Right lobe of liver (tissue), 4 donors: ENCODE data around the gene LSS.

DNA sequence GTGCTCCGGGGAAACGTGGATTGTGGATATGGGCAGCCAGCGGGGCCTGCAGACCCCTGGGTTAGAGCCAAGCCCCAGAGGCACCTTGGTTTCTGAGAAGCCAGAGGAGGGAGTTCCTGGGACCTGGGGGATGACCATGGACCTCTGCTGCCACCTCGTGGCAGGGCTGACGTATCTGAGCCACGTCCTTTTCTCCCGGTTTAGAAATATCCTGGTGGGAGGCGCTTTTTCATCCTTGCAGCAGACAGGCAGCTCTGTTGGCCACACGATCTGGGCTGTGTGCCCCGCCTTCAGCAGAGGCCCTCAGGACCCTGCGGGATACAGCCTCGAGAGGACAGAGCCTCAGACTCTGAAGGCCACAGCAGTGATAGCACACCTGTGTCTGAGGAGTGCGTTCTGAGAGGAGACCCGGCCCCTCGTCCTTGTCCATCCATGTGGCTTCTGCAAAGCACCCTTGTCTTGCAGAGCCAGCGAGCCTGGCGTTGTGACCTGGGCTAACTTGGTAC, 160.9 kb upstream of the COL6A1 start:
- PRO-cap, 4 experiments = no peak in any of the 4 experiments
- RAMPAGE, long total RNA, 2 experiments = no peak in any of the 2 experiments

- PRO-cap, 4 experiments = no peak in any of the 4 experiments
- RAMPAGE, long total RNA, 2 experiments = no peak in any of the 2 experiments
Measured at GRCh38 chr21:45892042-45892710, 89.4 kb upstream of the COL6A1 start.

GRCh38 chr21:45973542-45974680, 7.7 kb upstream of the COL6A1 start:
- PRO-cap, 4 experiments = peak in 4 of 4 experiments; most common plus-strand start chr21:45974189 (in 2); most common minus-strand start chr21:45974104 (in 2)
- RAMPAGE, long total RNA, 2 experiments = no peak in any of the 2 experiments

DNA sequence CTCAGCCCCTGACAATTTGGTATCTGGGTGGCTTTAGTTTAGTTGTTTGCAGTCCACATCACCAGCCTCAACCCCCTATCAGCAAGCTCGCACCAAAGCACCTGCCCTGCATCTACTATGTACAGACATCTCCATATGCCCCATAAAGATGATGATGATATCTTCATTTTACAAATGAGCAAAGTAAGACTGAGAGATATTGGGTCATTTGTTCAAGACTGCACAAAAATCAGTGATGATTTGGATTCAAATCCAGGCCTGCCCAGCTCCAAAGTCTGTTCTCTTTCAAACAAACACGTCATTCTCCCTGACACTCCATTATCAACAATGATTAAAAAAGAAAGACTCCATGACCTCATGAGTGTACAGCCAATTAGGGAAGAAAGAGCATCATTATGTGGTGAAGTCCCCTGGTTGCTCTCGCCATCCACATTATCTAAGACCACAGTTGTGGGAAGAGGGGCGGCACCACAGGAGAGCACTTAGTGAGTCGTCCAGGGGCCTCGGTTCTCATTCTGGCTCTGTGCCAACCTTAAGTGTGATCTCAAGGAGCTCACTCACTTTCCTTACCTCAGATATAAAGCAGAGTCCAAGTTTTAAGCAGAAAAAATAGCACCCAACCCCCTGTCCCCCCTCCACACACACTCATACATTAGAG, 47.5 kb downstream of the COL6A1 start:
- PRO-cap, 4 experiments = peak in 1 of 4 experiments; most common plus-strand start position 447 of the sequence (in 1)
- RAMPAGE, long total RNA, 2 experiments = no peak in any of the 2 experiments

DNA sequence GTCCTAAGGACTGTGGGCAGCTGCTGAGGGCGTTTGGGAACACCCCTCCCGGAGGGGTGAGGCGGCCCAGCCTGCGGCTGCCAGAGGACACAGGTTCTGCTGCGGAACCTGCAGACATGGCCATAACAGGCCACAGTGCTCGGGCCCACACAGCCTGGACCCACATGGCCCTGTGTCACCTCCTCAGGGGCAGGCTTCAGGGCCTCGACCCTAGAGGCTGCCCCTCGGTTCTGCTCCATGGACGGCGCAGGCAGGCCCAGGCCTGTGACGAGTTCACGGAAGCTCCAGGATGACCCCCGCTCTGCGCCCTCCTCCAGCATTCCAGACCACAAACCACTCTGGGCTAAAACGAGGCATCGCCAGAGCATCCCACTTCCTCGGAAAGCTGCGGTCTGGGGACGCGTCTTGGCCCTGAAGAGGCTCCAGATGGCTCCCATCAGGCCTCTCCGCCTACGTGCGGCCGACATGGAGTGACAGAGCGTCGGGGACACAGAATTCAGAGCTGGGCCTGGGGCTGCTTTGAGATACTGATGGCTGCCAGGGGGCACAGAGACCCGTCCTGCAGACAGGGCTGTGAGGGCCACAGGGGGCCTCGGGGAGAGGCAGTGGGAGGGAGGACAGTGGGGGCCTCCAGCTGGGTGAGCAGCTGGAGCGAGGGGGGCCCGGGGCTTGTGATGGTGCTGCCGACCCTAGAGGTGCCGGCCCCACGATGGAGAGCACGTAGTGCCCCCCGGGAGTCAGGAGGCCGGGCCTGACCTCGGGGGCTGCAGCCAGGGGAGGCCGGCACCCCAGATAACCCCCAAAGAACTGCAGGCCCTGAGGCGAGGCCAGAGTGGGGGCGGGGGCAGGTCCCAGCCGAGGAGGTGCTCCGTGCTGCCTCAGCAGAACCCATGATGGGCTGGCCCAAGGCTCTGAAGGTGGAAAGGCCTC, 54.8 kb downstream of the COL6A1 start:
- PRO-cap, 4 experiments = no peak in any of the 4 experiments
- RAMPAGE, long total RNA, 2 experiments = no peak in any of the 2 experiments

DNA sequence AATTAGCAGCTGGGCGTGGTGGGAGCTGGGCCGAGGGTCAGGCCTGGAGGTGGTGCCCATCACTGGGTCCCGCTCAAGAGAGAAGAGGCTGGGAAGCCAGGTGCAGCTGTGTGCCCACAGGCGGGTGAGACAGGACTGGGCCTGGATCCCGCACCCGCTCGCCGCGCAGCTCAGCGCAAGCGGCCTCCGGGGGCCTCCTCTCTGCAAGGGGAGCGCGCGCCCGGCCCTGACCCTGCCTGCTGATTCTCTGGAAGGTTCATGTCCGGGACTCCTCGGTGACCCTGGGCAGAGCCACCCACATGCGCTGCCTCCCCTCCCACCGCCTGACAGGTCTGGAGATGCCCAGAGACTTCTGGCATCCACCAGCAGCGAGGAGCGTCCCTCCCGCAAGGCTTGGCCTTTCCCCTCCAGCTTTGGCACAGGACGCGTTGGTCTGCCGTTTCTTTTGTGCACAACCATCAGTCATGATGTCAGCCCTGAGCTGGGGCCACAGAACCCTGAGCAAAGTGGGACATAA, 42.1 kb upstream of the COL6A2 start:
- PRO-cap, 4 experiments = no peak in any of the 4 experiments
- RAMPAGE, long total RNA, 2 experiments = no peak in any of the 2 experiments

GRCh38 chr21:46066232-46066588, 31.7 kb upstream of the COL6A2 start:
- PRO-cap, 4 experiments = peak in 1 of 4 experiments; most common plus-strand start chr21:46066414 (in 1)
- RAMPAGE, long total RNA, 2 experiments = no peak in any of the 2 experiments

DNA sequence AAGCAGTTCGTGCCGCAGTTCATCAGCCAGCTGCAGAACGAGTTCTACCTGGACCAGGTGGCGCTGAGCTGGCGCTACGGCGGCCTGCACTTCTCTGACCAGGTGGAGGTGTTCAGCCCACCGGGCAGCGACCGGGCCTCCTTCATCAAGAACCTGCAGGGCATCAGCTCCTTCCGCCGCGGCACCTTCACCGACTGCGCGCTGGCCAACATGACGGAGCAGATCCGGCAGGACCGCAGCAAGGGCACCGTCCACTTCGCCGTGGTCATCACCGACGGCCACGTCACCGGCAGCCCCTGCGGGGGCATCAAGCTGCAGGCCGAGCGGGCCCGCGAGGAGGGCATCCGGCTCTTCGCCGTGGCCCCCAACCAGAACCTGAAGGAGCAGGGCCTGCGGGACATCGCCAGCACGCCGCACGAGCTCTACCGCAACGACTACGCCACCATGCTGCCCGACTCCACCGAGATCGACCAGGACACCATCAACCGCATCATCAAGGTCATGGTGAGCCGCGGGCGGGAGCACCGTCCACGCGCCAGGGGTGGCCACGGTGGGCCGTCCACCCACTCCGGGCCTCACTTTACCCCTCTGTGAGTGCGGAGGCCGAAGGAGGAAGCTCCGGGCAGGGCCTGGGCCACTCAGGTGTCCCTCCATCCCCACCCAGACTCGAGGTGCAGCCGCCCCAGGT, 14.3 kb downstream of the COL6A2 start:
- PRO-cap, 4 experiments = peak in 1 of 4 experiments; most common minus-strand start position 381 of the sequence (in 1)
- RAMPAGE, long total RNA, 2 experiments = no peak in any of the 2 experiments

DNA sequence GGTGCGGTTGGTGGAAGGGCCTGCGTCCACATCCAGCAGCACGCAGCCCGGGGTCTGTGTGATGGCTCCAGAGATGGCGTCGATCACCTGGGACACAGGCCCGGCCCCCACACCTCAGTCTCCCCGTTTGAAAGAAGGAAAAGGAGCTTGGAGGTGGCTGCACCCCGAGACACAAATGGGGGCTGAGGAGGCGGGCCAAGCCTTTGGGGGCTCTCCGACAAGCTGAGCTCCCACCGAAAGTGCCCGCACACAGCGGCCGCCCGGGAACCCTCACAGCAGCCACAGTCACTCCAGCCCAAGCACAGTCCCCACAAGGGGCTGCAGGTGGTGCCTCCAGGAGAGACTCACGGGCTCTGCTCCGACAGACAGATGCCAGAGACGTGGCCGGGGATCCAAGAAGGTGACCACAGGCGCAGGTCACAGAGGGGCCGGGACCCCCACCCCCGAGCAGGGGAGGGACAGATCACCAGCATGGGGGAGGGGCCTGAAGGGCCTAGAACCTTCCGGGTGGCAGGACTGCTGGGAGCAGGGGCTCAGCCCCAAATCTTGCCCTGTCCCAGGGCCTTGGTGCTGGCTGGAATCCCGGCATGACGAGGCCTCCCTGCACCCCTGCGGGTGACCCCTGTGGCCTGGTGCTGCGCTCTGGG, 1.0 kb downstream of the FTCD start:
- PRO-cap, 4 experiments = peak in 3 of 4 experiments; most common plus-strand start position 544 of the sequence (in 2); most common minus-strand start position 272 of the sequence (in 1)
- RAMPAGE, long total RNA, 2 experiments = no peak in any of the 2 experiments

DNA sequence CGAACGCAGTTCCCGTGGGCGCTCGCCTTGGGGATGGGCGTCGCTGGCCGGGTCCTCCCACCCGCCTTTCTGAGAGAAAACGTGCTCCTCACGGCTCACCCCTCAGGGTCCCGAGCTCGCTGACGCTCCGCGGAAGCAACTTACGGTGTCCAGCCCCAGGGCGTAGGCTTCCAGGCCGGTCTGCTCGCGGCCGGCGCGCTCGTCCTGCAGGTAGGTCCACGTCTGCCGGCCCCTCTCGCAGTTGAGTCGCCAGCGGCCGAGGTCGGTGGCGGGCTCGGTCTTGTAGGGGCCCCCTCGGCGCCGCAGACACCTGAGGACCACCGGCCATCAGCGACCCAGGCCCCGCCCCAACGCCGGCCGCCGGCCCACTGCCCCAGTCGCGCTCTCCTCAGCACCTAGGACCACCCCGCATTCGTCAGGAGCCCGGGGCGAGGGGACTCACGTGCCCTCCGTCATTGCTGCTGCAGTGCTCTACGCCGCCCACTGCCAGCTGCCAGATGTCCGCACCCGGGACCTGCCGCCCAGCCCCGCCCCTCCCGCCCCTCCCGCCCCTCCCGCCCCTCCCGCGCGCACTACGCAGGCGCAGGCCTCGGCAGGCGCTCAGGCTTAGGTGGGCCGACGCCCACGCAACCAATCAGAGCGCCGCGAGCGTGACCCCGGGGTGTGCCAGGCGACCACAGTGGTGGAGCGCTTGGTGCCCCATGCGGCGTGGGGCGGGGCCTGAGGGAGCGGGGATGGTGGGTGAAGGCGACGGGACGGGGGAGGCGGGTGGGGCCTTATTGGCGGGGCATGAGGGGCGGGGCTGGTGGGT, at the start of gene LSS:
TSS of gene LSS (minus strand) at position 485 of the 811 bp plus-strand sequence.
- PRO-cap, 4 experiments = peak in 4 of 4 experiments; most common plus-strand start position 712 of the sequence (in 1); most common minus-strand start position 370 of the sequence (in 3)
- RAMPAGE, long total RNA, 2 experiments = start-site peak on the minus strand in 2 of 2 experiments, centred at positions 476 to 496 of the sequence, 174 to 314 reads per replicate

DNA sequence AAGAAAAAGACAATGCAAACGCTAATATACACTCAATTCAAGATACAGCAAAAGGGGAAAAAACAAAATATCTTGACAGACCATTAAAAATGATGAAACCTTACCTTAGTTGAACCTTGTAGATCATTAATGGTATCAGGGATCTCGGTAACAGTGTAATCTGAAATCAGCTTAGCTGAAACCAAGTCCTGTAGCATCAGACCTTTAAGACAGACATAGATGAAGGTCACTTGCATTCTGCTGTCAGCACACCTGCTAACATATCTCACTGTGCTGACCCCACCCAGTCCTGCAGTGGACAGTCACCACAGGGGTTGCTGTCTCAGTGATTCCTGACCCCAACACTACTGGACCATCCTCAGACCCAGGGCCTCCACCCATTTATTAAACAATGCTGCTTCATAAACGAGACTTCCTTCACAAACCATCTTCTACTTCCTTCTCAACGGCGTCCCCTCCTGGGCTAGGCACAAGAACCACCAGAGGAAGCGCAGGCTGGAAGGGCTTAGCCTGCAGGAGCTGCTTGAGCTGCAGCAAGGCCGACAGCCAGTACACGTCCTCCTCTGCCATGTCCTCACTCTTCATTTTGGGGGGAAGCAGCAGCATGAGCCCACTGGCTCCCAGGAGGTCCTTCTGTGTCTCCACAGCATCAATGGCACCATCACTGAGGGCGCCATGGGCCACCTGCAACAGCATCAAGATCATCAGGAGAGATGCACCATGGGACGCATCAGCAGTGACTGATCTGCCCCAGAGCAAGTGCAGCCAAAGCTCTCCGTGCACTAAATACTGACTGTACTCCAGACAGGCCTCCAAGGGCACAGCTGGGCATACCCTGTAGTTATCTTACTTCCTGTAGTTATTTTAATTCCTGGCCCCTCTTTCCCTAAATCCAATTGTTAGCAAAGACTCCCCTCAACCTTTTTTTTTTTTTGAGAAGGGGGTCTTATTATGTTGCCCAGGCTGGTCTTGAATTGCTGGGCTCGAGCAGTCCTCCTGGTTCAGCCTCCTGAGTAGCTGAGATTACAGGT, 17.9 kb upstream of the LSS start:
- PRO-cap, 4 experiments = no peak in any of the 4 experiments
- RAMPAGE, long total RNA, 2 experiments = no peak in any of the 2 experiments

DNA sequence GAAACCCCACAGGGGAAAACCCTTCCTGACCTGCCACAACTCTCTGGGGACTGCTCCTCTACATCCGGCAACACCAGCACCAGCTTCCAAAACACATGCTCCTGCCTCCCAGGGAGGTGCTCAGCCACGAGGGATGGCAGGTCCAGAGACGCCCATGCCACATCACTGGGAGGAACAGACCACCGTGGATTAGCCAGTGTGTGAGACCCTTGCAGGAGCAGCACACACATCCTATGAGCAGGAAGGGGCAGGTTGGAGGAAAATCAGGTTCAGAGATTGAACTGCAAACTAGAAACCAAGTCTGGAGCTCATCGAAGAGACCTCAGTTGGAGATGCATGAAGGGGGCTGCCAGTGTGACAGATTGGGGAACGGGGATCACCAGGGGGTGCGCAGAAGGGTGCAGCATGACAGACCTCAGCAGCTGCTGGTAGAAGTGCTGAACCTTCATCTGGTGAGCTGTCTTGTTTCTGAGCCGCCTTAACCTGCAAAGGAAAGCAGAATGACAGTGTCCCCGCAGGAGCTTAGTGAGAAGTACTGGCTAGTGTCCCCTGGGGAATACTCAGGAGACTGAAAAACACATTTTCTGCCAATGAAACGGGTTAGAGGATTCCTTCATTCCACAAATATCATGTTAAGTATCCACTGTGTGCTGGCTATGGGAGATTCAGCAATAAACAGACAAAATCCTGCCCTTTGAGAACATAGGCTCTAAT, 25.9 kb upstream of the LSS start:
- PRO-cap, 4 experiments = no peak in any of the 4 experiments
- RAMPAGE, long total RNA, 2 experiments = no peak in any of the 2 experiments

DNA sequence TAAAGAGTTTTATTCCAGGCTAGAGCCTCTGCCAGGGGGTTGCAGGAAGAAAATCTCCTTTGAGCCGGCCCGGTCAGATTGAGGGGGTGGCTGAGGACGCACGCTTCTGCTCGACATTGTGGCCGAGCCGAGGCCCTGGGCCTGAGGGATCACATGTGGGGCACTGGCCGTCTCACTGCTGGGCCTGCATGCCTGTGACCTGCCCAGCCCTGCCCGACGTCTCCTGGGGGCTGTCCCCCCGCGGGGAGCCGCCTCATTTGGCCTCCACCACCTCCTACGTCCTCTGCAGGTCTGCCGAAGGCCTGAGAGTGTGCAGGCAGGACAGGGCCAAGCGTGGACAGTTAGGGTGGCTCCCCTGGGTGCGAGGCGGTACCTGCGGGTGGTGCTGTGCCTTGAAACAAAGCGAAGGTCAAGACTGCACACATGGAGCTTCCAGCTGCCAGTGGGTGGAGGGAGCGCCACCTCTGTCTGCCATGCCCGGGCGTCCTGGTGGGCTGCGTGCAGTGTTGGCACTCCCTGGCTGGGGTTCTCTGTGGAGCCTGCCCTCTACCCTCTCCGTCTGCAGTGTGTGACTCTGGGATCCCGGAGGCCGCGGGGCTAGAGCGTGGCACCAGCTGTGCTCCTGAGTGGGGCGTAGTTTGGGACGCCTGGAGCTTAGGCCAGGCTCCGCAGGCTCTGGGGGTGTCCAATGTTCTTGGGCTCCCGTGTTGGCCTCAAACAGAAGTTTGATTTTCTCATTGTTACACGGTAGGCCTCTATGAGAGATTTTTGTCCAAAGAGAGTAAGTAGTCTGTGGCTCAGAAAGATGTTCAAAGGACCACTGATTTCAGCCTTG, 51.8 kb downstream of the PCNT start:
- PRO-cap, 4 experiments = no peak in any of the 4 experiments
- RAMPAGE, long total RNA, 2 experiments = no peak in any of the 2 experiments

- PRO-cap, 4 experiments = no peak in any of the 4 experiments
- RAMPAGE, long total RNA, 2 experiments = no peak in any of the 2 experiments
Measured at GRCh38 chr21:46390563-46390883, 66.6 kb downstream of the PCNT start.

GRCh38 chr21:46396902-46397547, 61.7 kb upstream of the DIP2A start:
- PRO-cap, 4 experiments = no peak in any of the 4 experiments
- RAMPAGE, long total RNA, 2 experiments = no peak in any of the 2 experiments

DNA sequence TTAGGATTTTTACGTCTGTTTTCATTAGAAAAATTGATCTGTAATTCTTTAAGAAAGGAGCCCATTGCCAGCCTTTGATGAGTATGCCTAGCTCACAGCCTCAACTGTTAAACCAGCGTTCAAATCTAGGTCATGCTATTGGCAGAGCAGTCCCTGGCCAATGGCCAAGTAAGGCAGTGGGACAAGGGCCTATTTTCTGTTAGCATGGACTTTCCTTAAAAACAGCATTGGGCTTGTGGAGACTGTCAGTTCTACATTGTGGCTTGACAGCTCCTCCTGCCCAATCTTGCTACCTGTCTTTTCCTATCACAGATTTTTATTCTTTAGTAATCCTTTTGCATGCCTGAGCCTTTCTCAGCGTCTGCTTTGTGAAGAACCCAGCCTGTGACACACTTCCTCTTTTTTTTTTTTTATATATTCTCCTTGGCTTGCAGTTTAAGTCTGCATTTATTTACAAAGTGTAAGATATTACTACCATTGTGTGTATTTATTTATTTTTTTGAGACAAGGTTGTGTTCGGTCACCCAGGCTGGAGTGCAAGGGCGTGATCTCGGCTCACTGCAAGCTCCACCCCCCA, 56.5 kb downstream of the DIP2A start:
- PRO-cap, 4 experiments = peak in 3 of 4 experiments; most common plus-strand start position 227 of the sequence (in 3)
- RAMPAGE, long total RNA, 2 experiments = no peak in any of the 2 experiments

- PRO-cap, 4 experiments = no peak in any of the 4 experiments
- RAMPAGE, long total RNA, 2 experiments = no peak in any of the 2 experiments
Measured at GRCh38 chr21:46548522-46549391, 56.1 kb downstream of the S100B start.

GRCh38 chr21:46555782-46556211, 49.1 kb downstream of the S100B start:
- PRO-cap, 4 experiments = no peak in any of the 4 experiments
- RAMPAGE, long total RNA, 2 experiments = no peak in any of the 2 experiments

DNA sequence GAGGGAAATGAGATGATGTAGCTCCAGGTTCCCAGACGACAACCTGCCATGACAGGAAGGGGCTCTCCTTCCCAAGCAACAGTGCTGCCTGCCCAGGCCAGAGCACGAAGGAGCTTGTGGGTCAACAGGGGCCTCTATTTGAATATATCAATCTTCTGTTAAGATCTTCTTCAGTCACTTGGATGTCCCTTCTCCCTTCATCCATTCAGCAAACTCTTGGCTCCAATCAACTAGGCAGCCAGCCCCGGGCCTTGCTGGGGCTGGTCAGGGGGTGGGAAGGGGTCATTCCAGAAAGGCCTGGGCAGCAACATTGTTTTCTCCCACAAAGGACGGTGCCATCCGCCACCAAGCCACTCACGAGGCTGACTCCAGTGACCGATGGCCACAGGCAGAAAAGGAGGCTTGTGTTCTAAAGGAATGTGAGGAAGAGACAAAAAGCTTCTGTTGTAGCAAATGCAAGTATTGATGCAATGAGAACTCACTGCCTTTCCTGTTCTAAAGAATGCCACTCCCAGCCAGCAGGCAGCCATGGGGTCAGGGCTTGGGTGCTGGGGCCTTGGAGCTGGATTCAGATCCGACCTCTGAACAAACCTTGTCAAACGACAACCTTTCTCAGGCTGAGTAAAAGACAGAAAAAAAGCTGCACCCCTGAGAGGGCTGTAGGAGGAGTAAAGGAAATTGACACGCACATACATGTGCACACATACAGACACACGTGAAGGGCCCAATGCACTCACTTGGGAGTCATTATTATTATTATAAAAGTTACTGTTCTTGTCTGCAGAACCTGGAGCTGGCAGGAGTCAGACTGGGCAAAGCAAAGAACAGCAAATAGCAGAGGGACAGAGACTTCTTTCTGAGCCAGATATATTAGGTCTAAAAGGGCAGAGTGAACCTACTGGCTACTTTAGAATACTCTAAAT, 14.0 kb upstream of the PRMT2 start:
- PRO-cap, 4 experiments = no peak in any of the 4 experiments
- RAMPAGE, long total RNA, 2 experiments = no peak in any of the 2 experiments